Right atrium auricular region (tissue), 2 donors: ENCODE measurements around a stretch of chr6.

DNA sequence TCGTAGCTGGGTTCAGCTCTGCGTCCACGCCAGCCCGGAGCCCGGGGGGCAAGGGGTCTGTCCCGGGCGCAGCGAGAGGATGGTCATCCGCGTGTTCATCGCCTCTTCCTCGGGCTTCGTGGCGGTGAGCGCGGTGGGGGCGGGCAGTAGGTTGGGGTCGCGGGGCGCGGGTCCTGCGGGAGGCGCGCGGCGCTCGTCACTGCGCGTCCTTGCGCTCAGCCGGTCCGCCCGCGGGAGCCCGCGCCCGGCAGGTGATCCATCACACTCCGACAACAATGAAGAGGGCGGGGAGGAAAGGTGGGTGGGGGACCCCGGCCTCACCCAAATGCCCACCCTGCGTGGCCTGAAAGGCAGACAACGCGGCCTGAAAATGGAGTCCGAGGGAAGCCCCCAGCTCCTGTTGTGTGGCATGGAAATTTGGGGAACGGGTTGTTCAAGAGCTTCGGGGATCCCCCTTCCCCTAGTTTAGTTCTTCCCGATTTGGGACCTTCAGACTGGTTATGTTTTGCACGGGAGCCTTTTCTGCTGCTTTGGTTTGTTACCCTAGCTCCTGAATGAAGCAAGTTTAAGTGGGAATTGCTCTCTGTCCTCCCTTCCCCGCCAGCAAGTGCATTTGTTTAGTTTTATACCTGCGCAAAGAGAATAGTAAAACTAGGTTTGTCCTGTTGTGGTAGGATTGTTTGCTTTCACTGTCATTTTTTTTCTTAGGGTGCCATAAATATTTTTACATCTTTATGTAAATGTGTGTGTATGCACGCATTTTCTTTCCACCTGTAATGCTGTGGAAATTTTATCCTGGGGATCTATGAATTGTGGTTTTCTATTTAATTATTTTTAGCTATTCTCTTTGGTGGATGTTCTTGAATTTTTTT is 490 bp downstream of the SH3BGRL2 start:
- PRO-cap: bidirectional peak, plus-strand start at position 353 of the sequence, minus-strand start at position 217 of the sequence
- RAMPAGE, long total RNA, 2 experiments: no peak in any of the 2 experiments

DNA sequence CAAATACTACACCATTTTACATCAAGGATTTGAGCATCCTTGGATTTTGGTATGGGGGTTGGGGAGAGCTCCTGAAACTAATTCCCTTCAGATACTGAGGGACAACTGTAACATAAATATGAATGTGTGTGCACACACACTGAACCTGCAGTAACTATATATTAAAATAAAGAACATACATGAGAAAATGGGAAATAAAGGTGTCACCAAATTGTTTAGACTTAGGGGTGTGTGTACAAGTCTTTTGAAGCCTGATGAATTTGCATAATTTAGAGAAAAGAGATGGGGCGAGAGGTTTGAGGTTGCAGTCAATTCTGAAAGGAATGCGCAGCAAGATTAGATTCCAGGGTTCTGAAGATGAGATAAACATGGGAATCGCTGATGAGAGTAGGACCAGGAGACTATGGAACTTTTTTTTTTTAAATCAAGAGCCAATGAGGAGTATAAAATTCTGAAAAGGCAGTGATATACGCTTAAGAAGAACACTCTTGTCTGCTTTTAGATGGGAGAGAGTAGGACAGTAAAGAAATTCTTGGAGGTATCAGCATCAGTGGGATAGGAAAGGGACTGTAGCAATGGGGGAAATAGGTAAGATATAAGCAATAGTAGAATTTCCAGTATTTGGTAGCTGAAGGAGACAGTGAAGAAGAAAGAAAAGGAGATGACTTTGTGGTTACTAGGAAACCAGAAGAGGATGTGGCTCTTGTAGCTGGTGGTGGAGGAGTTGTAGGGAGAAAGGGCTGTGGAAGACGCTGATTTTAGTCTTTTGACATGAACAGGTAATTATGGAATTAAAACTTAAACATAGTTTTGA is 25.8 kb downstream of the SH3BGRL2 start:
- PRO-cap: no peak
- RAMPAGE, long total RNA, 2 experiments: no peak in any of the 2 experiments

DNA sequence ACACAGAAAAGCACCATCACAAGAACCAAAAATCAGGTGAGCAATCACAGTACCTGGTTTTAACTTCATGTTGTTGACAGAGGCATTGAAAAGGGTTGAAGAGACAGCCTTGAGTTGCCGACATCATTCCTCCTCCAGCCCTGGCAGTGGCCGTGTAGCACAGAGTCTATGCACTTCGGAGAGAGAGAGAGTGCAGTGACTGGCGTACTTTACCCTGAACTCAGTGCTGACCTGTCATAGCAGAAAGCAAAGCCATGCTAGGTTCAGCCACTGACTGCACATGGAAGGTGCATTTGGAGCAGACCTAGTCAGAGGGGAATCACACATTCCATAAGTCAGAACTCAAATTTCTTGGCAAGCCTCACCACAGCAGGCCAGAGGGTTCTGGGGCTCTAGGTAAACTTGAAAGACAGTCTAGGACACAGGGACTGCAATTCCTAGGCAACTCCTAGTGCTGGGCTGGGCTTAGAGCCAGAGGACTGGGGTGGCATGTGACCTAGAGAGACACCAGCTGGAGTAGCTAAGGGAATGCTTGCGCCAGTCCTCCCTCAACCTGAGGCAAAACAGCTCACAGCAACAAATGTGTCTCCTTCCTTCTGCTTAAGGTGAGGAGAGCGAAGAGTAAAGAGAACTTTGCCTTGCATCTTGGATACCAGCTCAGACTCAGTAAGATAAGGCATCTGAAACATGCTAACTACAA is 69.1 kb downstream of the ELOVL4 start:
- PRO-cap: no peak
- RAMPAGE, long total RNA, 2 experiments: no peak in any of the 2 experiments

DNA sequence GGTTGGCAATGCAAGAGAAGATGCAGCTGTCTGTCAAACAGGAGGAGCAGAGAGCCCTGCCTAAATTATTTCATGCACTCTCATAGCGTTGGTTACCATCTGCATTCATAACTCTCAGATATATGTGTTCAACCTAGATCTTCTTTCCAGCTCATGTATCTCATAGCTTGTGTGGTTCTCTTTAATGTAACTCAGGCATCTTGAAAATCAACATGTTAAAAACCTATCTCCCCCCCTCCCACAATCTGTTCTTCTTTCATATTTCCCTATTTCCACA is 6.6 kb upstream of the ELOVL4 start:
- PRO-cap: no peak
- RAMPAGE, long total RNA, 2 experiments: no peak in any of the 2 experiments

- PRO-cap: no peak
- RAMPAGE, long total RNA, 2 experiments: no peak in any of the 2 experiments
Observed at GRCh38 chr6:80457387-80457687, 350.9 kb downstream of the BCKDHB start.

DNA sequence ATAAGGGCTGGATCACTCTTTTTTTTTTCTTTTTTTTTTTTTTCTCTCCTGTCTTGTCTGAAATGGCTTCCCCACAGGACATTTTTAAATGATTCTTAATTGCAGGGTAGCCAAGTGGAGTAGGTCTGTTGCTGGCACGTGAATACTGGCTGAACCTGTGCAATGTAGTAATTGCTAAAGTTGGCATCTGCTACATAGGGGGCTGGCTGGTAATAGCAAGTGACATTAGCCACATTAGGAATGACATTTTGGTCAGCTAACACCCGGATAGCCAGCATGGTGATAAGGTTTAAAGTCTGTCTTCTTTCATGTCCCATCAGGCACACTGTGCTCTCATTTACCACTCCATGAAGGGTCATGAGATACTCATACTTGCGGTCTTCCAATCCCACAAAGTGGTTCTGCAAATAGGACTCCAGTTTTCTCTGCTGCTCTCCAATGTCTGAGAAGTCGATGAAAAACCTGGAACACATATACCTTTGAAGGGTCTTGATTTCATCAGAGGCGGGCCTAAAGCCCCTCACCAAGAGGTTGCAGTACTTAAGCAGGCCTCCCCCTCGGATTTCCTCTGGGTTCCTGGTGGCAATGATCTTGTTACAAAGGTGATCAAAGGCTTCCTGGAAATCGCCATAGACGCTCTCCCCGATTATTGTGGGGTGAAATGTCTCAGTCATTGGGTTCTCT is 2.7 kb downstream of the TENT5A start:
- PRO-cap: bidirectional peak, plus-strand start at position 369 of the sequence, minus-strand start at position 147 of the sequence
- RAMPAGE, long total RNA, 2 experiments: no peak in any of the 2 experiments

DNA sequence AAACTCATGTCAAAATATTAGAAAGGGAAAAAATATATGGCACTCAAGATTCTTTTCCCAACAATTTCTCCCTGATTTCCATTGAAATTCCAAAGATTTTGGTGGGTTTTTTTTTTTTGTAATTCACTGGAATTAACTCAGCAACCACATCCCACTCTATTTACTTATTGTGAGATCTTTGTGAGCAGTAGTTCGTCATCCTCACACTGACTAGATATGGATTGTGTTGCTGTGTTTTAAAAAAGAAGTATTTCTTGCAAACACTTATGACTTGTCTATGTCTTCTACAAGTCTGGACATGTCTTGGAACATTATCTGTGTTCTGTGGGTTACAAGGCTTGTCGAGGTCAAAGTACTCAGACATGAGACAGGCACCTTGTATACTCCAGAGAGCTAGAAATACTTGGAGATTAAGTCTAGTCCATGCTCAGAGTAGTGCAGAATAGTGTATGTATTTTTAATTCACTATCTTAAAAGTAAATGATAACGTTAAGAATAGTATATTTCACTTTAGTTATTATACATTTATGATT is 7.3 kb upstream of the TENT5A start:
- PRO-cap: no peak
- RAMPAGE, long total RNA, 2 experiments: no peak in any of the 2 experiments

GRCh38 chr6:83085981-83086574 is 18.6 kb downstream of the DOP1A start:
- PRO-cap: no peak
- RAMPAGE, long total RNA, 2 experiments: no peak in any of the 2 experiments

DNA sequence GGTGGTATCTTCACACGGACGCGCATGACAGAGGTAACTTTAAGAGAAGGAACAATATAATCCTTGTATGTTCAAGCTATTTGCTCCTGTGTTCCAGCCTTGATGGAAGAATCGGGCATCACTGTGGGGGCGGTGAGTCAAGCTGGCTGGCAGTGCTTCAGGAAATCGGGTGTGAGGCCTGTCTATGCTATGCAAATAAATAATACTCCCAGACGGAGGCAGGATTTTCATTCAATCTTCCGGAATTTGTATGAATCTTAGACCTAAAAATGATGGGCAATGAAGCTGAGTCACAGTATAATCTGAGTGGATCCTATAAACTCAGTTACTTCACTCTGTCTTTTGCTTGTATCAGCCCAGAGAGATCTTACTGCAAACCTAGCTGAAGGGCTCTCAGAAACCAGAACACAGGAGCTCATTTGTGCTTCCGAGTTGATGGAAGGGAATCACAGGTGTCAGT is 45.2 kb upstream of the NT5E start:
- PRO-cap: no peak
- RAMPAGE, long total RNA, 2 experiments: no peak in any of the 2 experiments

DNA sequence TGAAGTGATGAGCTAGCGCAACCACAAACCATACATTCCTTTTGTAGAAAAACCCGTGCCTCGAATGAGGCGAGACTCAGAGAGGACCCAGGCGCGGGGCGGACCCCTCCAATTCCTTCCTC is 368 bp upstream of the NT5E start:
- PRO-cap: no peak
- RAMPAGE, long total RNA, 2 experiments: no peak in any of the 2 experiments

DNA sequence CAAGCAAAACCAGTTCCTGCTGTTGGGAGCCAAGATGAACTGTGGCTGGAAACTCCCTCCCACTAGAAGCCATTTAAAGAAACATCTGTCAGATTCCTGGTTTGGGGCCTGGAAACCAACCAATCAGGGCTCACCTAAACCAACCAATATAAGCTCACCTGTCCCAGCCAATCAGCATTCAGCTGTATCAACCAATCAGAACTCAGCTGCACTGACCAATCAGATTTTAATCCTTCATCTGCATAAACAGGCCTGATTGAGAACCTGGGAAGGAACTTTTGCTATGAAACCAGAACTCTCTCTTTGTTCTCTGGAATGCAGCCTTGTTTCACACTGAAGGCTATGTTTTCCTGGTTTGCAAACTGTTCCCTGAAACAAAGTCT is 42.4 kb downstream of the SNX14 start:
- PRO-cap: no peak
- RAMPAGE, long total RNA, 2 experiments: no peak in any of the 2 experiments

GRCh38 chr6:85636542-85637572 is 5.8 kb downstream of the SYNCRIP start:
- PRO-cap: no peak
- RAMPAGE, long total RNA, 2 experiments: no peak in any of the 2 experiments

- PRO-cap: no peak
- RAMPAGE, long total RNA, 2 experiments: no peak in any of the 2 experiments
Observed at GRCh38 chr6:85674417-85675209, 31.9 kb upstream of the SYNCRIP start.

- PRO-cap: bidirectional peak, plus-strand start at chr6:87174244, minus-strand start at chr6:87174142
- RAMPAGE, long total RNA, 2 experiments: no peak in any of the 2 experiments
Observed at GRCh38 chr6:87174086-87174350, 18.7 kb downstream of the ZNF292 start.

DNA sequence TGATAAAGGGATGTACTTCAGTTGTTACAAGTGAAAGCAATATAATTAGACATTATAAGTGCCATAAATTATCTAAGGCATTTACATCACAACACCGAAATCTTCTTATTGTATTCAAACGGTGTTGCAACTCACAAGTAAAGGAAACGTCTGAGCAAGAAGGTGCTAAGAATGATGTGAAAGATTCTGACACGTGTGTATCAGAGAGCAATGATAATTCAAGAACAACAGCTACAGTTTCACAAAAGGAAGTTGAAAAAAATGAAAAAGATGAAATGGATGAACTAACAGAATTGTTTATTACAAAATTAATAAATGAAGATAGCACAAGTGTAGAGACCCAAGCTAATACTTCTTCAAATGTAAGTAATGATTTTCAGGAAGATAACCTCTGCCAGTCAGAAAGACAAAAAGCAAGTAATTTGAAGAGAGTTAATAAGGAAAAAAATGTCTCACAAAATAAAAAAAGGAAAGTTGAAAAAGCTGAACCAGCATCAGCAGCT is 61.5 kb upstream of the SMIM8 start:
- PRO-cap: no peak
- RAMPAGE, long total RNA, 2 experiments: no peak in any of the 2 experiments

- PRO-cap: no peak
- RAMPAGE, long total RNA, 2 experiments: no peak in any of the 2 experiments
Observed at GRCh38 chr6:87730215-87730811, 28.3 kb upstream of the AKIRIN2 start.

DNA sequence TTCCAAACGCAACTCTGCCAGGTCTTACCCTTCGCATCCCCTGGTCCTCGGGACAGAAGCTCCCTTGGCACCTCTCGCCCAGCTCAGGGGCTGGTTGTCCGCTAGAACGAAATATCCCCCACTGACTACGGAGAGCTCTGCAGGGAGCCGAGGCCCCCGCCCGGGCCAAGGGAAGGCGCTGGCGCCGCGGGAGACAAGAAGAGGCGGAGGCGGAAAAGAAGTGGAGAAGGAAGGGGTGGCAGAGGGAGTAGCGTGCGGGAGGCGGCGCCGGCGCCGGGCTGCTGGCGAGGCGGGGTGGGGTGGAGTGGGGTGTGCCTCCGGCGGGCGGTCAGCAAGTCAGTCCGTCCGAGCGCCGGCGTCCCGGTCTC is 388 bp downstream of the CNR1 start:
- PRO-cap: bidirectional peak, plus-strand start at position 310 of the sequence, minus-strand start at position 222 of the sequence
- RAMPAGE, long total RNA, 2 experiments: start-site peak on the minus strand in 1 of 2 experiments, centred at position 173 of the sequence, 23 reads per replicate

- PRO-cap: no peak
- RAMPAGE, long total RNA, 2 experiments: no peak in any of the 2 experiments
Observed at GRCh38 chr6:88365226-88365688, 199.1 kb upstream of the CNR1 start.

- PRO-cap: no peak
- RAMPAGE, long total RNA, 2 experiments: no peak in any of the 2 experiments
Observed at GRCh38 chr6:89044714-89044960, 35.9 kb upstream of the PNRC1 start.

- PRO-cap: no peak
- RAMPAGE, long total RNA, 2 experiments: no peak in any of the 2 experiments
Observed at GRCh38 chr6:89079087-89079509, 1.5 kb upstream of the PNRC1 start.